HT-29 (cell line): ENCODE measurements around a stretch of chr7.

GRCh38 chr7:15688873-15689442 is 2.5 kb upstream of the MEOX2 start:
- RAMPAGE, long total RNA = no peak

DNA sequence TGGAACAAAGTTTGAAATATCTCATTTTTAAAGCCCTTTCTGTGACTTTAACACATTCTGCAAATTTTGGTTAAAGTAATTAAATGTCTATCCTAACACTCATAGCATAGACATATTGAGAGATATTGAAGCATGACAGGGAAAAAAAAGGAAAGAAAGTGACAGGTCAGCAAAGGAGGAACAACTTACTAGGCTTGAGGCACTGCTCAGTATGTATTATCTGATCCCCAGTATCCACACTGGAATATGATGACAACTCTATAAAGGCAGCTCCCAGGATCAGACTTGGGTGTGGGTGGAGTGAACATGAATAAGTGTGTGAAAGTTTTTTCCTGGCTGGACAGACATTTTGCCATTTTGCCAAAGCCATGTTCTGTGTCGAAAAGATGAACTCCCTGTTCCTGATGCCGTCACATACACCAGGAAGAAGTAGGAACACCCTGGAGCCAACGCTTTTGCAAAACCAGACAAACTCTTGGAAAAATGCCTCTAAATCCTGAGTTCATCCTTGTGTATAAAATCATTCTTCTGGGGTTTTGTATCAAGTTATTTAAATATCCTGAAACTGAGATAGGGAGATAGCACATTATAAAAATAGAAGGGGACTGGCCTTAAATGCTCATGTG is 143.2 kb upstream of the MEOX2 start:
- RAMPAGE, long total RNA = no peak

GRCh38 chr7:15839269-15839747 is 152.8 kb upstream of the MEOX2 start:
- RAMPAGE, long total RNA = no peak

DNA sequence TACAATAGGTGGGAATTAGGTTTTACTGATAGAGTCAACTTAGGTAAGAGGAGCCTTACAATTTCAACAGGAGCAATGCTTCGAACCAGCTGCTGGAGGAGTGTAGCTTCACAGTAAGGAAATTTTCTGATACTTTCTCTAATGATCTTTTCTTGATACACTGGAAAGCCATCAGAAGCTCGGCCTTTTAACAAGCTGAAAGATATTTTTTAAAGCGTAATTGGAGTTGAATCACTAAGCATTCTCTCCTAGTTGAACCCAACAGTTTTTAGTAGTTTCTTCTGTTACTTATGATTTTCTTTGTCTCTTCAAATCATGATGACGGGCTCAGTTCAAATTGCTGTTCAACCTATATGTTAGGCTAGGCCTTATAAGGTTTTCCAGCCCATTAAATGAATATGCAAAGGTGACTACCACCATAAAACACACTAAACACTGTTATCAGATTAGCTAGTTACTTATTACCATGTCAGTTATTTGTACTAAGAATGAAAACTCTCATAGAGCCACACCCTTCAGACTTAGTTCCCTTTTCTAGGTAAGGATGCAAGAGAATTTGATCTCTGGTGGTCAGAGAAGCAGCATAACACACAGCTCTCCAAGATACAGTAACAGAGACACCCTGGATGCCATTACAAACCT is 35.9 kb downstream of the ANKMY2 start:
- RAMPAGE, long total RNA = no peak

DNA sequence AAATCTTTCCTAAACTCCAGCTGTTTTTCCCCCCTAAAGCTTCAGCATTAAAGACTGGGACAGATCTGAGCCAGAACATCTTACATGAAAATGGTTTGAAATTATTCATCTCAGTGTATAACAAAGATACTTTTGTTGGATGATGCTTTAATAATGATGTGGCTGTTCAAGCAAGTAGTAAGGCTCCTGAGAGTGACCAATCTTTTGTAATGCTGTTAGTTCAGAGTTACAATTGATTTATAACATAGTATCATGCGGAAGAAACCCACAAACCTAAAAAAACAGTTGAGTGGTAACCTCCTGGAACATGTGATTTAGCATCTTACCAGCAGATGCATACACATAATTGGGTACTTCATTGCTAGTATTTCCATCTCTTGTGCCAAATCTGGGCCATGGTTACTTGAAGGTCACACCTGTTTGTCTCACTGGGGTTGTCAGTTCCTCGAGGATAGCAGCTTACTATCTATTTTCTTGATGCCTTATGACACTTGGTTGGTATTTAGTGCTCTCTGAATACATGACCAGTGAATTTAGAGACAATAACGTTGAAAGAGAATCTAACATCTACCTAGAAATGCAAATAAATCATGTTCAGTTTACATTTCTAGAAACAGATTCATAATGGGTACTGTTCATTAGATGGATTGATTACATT is 1.6 kb downstream of the BZW2 start:
- RAMPAGE, long total RNA = no peak

- RAMPAGE, long total RNA = no peak
Measured at GRCh38 chr7:16800976-16801199, 3.9 kb downstream of the AGR2 start.

DNA sequence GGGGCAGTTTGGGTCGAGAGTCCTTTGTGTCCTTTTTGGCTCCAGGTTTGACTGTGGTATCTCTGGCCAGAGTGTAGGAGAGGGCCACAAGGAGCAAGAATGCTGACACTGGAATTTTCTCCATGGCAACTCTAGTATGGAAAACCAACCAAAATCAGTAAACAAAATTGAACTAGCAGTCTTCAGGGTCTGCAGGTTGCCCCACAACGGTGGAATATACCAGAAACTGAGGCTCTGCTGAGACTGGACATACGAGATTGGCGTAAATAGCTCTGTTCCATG is 3.2 kb downstream of the AGR2 start:
- RAMPAGE, long total RNA = no peak

DNA sequence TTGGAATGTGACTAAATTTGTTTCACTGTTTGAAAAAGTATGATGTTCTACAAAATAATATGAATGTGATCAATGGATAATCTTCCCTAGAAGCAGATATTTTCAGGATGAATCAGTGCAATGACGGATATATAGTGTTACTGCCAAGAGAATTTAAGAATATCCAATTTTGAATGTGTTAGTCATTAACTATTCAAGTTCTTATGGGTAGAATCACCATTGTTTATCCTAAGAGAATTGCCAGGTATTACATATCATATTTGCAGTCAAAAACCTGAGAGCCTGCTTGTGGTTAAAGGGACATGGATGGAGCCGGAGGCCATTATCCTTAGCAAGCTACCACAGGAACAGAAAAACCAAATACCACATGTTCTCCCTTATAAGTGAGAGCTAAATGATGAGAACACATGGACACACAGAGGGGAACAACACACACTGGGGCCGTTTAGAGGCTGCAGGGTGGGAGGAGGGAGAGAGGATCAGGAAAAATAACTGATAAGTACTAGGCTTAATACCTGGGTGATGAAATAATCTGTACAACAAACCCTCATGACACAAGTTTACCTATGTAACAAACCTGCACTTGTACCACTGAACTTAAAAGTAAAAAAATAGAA is 27.0 kb downstream of the AHR start:
- RAMPAGE, long total RNA = no peak

DNA sequence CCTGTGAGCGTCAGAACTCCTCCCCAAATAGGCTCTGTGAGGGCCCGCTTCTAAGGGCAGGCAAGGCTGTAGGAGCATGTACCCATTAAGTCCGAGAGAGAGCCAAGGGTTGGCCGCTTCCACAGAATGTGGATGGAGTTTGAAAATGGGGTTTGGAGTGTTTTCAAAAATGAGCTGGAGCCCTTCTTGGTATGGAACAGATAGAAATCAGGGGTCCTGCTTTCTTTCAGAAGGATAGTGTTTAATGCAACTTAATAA is 209.4 kb downstream of the AHR start:
- RAMPAGE, long total RNA = no peak

GRCh38 chr7:17558588-17559171 is 260.2 kb downstream of the AHR start:
- RAMPAGE, long total RNA = no peak

DNA sequence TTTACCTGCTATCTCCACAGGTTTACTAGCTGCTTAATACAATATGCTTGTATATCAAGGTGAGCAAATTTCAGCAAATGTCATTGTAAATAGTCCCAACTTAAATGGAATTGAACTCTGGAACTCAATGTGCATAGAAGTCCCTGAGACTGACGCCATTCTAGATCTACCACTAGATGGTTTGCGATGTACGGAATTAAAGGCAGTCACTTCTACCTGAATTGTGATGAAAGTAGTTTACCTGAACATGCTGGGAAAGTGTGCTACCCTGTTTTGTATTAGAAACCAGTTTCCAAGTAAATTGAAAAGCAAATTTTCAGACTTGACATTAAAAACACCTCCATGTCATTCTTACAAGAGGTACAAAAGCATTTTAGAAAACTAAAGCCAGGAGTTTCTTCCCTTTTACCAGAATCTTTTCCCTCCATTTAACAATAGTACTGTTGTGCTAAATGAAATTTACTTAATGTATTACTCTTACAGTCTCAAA is 952 bp upstream of the SNX13 start:
- RAMPAGE, long total RNA = no peak

- RAMPAGE, long total RNA = no peak
Measured at GRCh38 chr7:18342119-18342318, 153.5 kb upstream of the HDAC9 start.

DNA sequence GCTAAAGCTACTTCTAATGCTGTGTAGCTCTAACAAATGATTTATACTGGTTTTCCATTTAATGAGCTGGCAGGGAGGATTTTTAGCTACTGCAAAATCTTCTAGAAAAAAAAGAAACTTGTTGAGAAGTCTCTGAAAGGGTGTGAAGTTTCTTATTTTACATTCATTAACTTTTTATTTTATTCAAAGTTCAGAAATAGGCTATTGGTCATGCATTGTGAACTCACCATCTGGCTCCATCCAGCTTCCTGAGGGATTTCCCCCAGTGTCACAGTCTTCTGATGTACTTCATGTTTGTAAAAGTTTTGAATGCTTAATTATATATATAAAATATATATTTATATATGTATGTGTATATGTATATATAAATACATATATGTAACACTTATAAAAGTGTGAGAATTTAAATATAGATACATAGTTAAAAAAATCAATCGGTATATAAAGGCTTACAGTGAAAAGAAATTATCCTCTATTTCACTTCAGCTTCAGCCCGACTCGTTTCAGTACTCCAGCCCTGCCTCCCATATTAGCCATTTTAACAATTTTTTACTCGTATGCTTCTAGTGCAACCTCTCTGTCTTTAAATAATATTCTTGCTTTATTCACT is 35.0 kb downstream of the HDAC9 start:
- RAMPAGE, long total RNA = no peak

DNA sequence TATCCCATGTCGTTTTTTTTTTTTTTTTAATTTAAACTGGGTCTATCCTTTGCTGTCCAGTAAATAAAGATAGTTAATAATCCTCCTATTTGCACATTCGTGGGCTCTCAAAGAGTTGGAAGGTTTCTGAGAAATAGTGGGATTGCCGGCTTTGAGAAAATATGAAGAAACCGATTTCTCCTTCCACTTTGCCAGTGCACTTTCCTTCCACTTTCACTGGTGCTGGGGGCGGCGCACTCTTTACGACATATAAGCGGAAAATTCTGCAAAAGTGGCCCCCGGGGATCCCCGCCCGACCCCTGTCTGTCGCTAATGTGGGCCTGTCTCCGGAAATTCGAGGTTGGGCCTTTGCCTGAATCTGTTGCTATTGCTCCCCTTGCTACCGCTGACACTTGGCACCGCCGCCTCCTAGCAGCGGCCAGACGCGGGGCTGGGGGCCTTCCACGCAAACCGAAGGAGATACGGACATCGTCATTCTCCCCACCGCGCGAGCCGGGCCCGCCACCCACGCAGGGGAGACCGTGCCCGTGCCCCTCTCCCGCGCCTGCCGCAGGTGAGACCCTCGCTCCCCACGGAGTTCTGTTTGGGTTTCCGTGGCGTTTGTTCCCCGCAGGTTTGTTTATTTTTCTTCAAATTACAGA is 5.2 kb downstream of the TWIST1 start:
- RAMPAGE, long total RNA = no peak

DNA sequence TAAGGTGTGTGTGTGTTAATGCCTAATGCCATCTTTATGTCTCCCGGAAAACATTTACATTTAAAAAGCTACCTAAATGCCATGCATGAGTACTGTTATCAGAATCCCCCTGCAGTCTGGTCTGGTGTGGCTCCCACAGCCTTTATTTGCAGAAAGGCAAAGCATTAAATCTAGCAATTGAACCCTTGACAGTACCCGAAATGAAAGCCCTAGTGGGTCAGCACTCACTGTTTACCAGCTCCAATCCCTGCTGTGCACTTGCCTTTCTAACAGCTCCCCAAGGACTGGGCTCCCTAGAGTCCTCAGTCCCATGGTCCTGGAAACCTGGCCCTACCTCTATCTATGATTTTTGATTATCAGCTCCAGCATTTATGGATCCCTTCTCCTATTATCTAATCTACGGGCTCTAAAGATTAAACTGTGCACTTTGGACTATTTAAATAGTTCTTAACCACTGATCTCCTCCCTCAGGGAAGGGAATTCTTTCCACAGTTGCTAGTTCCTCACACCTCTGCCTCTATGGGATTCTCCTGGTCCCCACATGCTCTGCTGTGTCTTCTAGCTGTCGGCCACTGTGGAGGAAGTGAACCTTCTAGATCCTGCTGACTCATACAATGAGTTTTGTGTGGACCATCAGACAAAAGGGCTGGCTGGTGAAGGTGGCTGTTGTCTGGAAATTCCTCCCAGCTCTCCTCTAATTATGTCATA is 2.0 kb upstream of the MACC1 start:
- RAMPAGE, long total RNA = no peak

DNA sequence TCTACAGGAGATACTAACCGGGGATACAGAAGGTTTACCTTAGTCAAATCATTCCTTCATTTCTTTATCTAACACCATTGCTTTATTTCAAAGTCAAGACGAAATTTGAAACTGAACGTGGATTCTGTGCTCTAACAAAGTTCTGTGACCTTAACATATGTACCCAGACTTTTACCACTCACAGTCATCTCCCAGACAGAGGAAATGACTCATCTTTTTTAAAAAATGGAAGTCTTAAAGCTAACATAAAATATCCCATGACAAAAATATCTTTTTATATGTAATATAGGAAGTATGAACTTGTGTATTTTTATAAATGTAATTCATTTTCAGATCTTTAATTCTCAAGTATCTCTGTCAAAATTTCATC is 29.1 kb upstream of the ITGB8 start:
- RAMPAGE, long total RNA = no peak

DNA sequence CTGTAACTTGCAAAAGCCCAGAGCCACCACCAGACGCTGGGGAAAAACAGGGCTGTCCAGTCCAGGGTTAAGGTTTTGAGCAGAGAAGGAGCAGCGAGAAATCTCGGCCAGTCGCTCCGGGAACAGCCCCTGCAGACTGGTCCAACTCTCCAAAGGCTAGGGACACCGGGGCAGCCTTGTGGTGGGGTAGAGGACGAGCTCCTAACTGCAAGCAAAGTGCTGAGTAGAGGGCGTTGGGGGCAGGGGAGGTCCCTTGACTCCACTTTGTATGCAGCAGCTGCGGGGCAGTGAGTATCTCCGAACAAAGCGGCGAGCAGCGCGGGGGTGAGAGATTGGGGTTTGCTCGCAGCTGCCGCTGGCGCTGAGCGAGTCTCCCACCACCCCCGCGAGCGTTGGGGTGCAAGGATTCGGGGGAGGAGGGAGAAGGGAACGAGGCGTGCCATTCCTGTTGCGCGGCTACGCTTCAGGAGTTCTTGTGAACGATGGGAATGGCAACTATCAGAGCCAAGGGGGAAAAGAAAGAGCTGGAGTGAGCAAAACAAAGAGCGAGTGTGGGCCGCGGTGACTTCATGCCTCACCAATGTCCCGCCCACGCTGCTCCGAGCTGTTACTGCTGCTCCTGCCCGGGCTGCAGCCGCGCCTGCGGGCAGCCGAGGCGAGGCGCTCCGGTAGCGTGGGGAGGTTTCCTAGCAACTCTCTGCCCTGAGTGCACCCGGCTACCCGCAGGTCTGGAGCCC is 449 bp upstream of the ITGB8 start:
- RAMPAGE, long total RNA = no peak

GRCh38 chr7:20348208-20348832 is 17.6 kb downstream of the ITGB8 start:
- RAMPAGE, long total RNA = no peak

DNA sequence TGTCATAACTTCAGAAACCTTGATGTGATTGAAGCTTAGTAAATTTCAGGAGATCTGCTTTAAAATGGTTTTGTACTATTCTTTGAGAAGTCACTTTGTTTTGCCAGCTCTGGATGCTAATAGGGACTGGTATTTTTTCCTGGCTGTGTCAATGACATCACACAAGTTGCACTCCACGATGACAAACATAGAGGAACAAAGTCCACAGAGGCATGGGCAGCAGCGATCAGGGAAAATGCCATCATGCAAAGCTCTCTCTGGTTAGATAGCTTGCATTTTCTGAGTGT is 176.5 kb upstream of the SP4 start:
- RAMPAGE, long total RNA = no peak

DNA sequence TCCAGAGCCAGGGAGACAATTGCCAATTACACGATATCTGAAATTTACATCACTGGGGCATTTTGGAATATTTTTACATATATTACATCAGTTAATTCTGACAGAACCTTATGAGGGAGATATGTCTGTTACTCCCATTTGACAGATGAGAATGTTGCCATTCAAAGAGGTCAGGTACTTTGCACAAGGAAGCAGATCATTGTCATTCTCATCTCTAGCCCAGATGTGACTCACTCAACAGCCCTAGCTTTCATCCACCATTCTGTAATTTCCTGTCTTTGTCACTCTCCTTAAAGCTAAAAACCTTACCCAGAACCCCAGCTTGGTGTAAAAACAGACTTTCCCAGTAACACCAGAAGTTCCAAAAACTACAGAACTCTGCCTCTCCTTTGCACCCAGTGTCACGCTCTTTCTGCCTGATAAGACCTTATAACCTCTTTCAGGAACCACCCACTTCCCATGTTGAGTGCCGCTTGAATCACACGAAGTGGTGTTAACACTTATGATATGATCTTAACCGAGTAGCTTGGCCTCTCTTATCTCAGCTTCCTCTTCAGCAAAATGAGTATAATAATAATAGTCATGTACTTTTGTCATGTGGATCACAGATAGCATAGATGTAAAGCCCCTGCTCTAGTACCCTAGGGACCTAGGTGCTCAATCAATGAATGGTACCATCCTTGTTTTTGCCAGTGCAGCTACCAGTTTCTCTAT is 89.1 kb upstream of the SP4 start:
- RAMPAGE, long total RNA = no peak